Heart left ventricle (tissue), 7 donors: ENCODE measurements around the genes FHL2 and SULT1C2.

GRCh38 chr2:105038725-105039227 lies 907 bp downstream of the MRPS9 start:
- PRO-cap, 6 experiments = no peak in any of the 6 experiments
- RAMPAGE, long total RNA, 2 experiments = no peak in any of the 2 experiments
- RRBS = no CpG with 5 or more reads among the region's 6 CpGs

- PRO-cap, 6 experiments = no peak in any of the 6 experiments
- RAMPAGE, long total RNA, 2 experiments = no peak in any of the 2 experiments
- RRBS = no CpG with 5 or more reads among the region's 21 CpGs
Observed at GRCh38 chr2:105269381-105269994, 27.9 kb downstream of the GPR45 start.

GRCh38 chr2:105377936-105378280 lies 20.9 kb downstream of the FHL2 start:
- PRO-cap, 6 experiments = peak in 3 of 6 experiments; most common plus-strand start chr2:105378079 (in 2); most common minus-strand start chr2:105378111 (in 1)
- RAMPAGE, long total RNA, 2 experiments = no peak in any of the 2 experiments
- RRBS = no CpG with 5 or more reads among the region's 2 CpGs

GRCh38 chr2:105383022-105383417 lies 15.8 kb downstream of the FHL2 start:
- PRO-cap, 6 experiments = peak in 3 of 6 experiments; most common minus-strand start chr2:105383247 (in 2)
- RAMPAGE, long total RNA, 2 experiments = no peak in any of the 2 experiments
- RRBS = no CpG with 5 or more reads among the region's 7 CpGs

- PRO-cap, 6 experiments = peak in 6 of 6 experiments; most common plus-strand start chr2:105399132 (in 2); most common minus-strand start chr2:105399022 (in 3)
- RAMPAGE, long total RNA, 2 experiments = no peak in any of the 2 experiments
- RRBS = 3% methylated on average over 64 of the region's 73 CpGs
Observed at GRCh38 chr2:105398695-105399495, at the start of gene FHL2. FHL2 (minus strand) TSS chr2:105399051.

- PRO-cap, 6 experiments = peak in 2 of 6 experiments; most common minus-strand start chr2:105421200 (in 2)
- RAMPAGE, long total RNA, 2 experiments = no peak in any of the 2 experiments
- RRBS = no CpG with 5 or more reads among the region's 6 CpGs
Observed at GRCh38 chr2:105420782-105421502, 22.1 kb upstream of the FHL2 start.

GRCh38 chr2:105431622-105432491 lies 33.0 kb upstream of the FHL2 start:
- PRO-cap, 6 experiments = peak in 4 of 6 experiments; most common plus-strand start chr2:105432011 (in 1); most common minus-strand start chr2:105431932 (in 3)
- RAMPAGE, long total RNA, 2 experiments = no peak in any of the 2 experiments
- RRBS = no CpG with 5 or more reads among the region's 6 CpGs

GRCh38 chr2:105455564-105456260 lies 56.9 kb upstream of the FHL2 start:
- PRO-cap, 6 experiments = no peak in any of the 6 experiments
- RAMPAGE, long total RNA, 2 experiments = no peak in any of the 2 experiments
- RRBS = no CpG with 5 or more reads among the region's 8 CpGs

- PRO-cap, 6 experiments = no peak in any of the 6 experiments
- RAMPAGE, long total RNA, 2 experiments = no peak in any of the 2 experiments
- RRBS = no CpG with 5 or more reads among the region's 10 CpGs
Observed at GRCh38 chr2:105615157-105615646, 129.5 kb upstream of the NCK2 start.

DNA sequence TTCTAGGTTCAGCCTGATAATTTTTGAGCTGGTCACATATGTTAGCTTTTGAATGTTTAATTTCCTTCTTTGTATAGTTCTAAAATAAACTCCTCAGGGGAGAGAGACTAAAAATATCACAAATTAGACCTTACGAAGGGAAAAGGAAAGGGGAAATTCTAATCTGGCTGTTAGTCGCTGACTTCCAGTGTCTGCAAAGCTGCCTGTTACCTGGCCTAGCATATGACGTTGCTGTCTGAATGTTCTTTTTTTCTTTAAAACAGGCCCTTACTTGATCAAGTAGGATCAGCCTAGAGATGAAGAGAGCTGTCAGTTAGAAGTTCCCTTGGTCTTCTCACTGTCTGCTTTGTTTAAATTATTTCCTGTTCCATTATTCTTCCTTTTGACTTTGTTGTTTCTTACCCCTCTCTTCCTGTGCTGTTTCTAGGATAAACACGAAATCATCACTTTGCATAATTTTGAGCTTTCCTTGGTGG lies 11.2 kb downstream of the NCK2 start:
- PRO-cap, 6 experiments = no peak in any of the 6 experiments
- RAMPAGE, long total RNA, 2 experiments = no peak in any of the 2 experiments
- RRBS = no CpG with 5 or more reads among the region's 4 CpGs

DNA sequence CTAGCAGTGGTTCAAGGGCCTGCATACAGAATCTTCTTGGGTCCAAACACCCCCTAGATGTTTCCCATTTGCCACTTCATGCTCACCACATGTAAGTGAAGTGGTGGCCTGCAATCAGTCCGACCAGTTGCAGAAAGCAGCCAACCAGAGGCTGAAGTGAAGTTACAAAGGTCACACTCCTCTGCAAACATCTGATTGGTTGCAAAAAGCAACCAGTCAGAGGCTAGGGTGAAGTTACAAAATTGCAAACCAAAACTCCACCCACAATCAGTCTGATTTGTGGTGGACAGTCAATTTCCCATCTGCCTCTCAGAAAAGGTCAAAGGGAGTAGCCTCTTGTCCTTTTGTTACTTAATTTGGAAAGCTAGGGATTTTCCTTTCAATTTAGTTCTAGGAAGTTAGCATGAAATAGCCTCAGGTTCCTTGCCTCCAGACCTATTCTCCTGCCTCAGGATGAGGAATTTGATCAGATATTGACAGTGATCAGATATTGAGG lies 56.4 kb upstream of the ECRG4 start:
- PRO-cap, 6 experiments = peak in 2 of 6 experiments; most common plus-strand start position 382 of the sequence (in 2)
- RAMPAGE, long total RNA, 2 experiments = no peak in any of the 2 experiments
- RRBS = no CpG with 5 or more reads among the region's 1 CpG

DNA sequence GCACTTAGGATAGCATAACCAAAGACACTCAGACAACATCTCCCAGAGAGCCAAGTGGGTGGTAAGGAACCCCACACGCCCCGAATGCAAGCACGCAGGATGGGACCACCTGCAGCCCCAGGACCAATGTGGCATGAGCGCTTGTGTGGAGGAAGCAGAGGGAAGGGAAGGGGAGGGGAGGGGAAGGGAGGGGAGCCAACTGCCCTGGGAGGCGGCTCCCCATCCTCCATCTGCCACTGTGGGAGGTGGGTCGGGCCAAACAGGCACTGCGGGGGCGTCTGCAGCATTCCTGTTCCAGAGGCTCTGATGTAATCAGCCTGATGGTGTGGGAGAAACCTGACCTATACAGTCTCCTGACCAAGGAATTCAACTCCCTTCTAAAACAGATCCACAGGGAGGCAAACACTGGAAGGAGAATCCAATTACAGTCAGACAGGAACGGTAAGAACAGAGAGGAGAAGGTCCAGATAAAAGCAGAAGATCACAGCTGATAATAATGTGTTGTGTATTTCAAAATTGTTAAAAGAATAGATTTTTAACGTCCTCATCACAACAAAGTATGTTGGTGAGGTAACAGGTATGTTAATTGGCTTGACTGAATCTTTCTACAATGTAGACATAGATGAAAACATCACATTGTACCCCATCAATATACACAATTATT lies 88.8 kb downstream of the CD8B2 start:
- PRO-cap, 6 experiments = no peak in any of the 6 experiments
- RAMPAGE, long total RNA, 2 experiments = no peak in any of the 2 experiments
- RRBS = no CpG with 5 or more reads among the region's 10 CpGs

DNA sequence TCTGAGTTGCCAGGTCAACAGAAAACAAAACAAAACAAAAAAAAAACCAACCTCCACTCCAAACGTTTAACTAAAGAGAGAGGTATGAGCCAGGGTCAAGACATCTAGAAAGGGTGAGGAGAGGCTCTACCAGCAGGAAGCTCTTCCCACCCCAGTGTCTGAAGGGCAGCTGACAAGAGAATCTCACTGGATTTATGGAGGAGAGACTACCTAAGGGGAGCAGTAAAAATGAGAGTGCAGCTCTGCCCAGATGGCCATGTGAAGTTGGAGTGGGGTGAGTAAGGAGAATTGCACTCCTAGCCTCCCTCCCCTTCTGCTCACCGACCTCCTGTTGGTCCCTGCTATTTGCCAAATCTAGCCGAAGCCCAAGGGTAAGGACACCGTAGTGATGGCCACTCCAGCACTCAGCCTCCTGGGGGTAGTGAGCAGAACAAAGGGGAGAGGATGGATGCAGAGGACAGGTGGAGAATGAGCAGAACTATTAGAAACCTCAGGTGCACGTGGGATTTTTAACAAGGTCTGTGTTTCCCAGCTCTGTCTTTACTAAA lies 184.2 kb downstream of the ST6GAL2 start:
- PRO-cap, 6 experiments = no peak in any of the 6 experiments
- RAMPAGE, long total RNA, 2 experiments = no peak in any of the 2 experiments
- RRBS = no CpG with 5 or more reads among the region's 5 CpGs

DNA sequence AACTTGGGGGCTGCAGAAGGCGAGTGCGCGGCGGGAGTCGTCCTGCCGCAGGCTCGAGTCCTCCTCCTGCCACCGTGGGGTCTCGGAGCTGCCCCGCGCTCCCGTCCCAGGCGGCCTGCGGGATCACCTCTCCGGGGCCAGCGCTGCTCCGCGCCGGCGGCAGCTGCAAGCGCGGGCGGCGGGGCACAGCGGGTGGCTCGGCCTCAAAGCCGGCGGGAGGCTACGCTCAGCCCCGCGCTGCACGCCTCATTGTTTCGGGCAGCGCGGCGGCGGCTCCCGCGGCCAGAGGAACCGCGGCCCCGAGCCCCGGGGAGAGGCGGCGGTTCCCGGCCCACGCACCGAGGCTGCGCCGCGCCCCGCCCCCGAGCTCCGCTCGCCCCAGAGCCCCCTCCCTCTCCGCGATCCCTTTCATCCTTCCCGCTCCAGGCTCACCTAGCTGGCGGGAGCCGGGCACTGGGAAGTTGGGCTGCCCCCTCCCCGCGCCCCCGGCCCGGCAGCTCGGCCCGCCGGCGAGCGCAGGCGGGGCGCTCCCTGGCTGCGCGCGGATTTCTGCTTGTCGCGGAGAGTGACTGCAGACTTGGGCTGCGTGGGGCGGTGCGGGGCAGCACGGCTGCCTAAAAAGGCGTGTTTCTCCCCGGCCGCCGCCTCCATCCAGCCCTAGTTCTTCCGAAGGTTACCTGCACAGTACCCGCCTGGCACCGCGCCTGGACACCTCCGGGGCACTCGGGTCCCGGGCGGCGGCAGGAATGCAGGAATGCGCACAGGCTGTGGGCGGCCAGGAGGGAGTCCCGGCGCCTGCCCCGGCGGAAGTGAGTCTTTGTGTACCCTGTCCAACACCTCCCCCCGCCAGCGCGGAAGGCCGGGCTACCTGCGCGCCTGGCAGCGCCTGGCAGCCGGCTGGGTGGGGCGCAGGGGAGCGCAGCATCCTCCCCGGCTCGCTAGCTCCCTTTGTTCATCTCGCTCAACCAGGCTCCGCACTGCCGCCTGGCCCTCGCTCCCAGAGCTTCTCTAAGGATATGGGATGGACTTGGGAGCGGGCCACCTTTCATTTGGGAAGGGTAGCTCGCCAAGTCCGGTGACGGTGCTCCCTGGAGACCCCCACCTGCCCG lies 686 bp upstream of the ST6GAL2 start:
- PRO-cap, 6 experiments = peak in 2 of 6 experiments; most common minus-strand start position 551 of the sequence (in 1)
- RAMPAGE, long total RNA, 2 experiments = no peak in any of the 2 experiments
- RRBS = 2% methylated on average over 50 of the region's 120 CpGs

- PRO-cap, 6 experiments = no peak in any of the 6 experiments
- RAMPAGE, long total RNA, 2 experiments = no peak in any of the 2 experiments
- RRBS = 92% methylated on average over 3 of the region's 21 CpGs
Observed at GRCh38 chr2:107544724-107545287, 281.9 kb upstream of the RGPD4 start.

GRCh38 chr2:107745517-107746178 lies 81.0 kb upstream of the RGPD4 start:
- PRO-cap, 6 experiments = no peak in any of the 6 experiments
- RAMPAGE, long total RNA, 2 experiments = no peak in any of the 2 experiments
- RRBS = no CpG with 5 or more reads among the region's 5 CpGs

GRCh38 chr2:108288481-108289218 lies at the start of gene SULT1C2:
SULT1C2 (plus strand) TSS chr2:108288895.
- PRO-cap, 6 experiments = no peak in any of the 6 experiments
- RAMPAGE, long total RNA, 2 experiments = no peak in any of the 2 experiments
- RRBS = no CpG with 5 or more reads among the region's 8 CpGs

- PRO-cap, 6 experiments = no peak in any of the 6 experiments
- RAMPAGE, long total RNA, 2 experiments = no peak in any of the 2 experiments
- RRBS = no CpG with 5 or more reads among the region's 26 CpGs
Observed at GRCh38 chr2:108449376-108450284, 624 bp downstream of the GCC2 start.

- PRO-cap, 6 experiments = no peak in any of the 6 experiments
- RAMPAGE, long total RNA, 2 experiments = no peak in any of the 2 experiments
- RRBS = no CpG with 5 or more reads among the region's 5 CpGs
Observed at GRCh38 chr2:108492477-108492998, 41.7 kb upstream of the LIMS1 start.

DNA sequence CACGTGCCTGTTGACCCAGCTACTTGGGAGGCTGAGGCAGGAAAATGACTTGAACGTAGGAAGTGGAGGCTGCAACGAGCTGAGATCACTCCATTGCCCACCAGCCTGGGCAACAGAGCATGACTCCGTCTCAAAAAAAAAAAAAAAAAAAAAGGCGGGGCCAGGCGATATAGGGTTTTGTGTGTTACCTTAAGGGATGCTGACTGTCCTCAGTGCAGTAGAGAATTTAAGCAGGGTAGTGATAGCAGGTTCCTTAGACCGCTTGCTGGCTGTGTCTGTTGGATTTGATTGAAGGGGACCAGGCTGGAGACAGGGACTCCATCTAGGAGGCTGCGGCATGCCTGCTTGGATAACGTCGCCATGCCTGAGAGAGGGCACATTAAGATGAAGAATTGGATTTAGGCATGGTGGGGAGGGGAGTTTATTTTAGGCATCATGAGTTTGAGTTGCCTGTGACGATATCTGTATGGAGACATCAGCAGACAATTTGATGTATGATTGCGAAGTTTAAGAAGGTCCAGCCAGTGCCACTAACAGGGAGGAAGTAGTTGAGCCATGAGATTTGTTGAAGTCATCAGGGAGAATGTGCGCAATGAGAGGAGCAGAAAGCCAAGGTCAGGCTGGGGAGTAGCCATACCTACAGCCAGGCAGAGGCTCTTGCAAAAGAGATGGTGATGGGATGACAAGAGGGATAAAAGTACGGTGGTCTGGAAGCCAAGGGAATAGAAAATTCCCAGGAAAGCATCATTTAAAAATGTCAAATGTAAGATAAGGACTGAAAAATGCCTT lies 50.9 kb downstream of the LIMS1 start:
- PRO-cap, 6 experiments = no peak in any of the 6 experiments
- RAMPAGE, long total RNA, 2 experiments = no peak in any of the 2 experiments
- RRBS = no CpG with 5 or more reads among the region's 14 CpGs